Metastatic Lung Carcinoma in the Adrenal Gland (tissue), 1 donor: ENCODE data around the genes RLBP1 and MESP2.

DNA sequence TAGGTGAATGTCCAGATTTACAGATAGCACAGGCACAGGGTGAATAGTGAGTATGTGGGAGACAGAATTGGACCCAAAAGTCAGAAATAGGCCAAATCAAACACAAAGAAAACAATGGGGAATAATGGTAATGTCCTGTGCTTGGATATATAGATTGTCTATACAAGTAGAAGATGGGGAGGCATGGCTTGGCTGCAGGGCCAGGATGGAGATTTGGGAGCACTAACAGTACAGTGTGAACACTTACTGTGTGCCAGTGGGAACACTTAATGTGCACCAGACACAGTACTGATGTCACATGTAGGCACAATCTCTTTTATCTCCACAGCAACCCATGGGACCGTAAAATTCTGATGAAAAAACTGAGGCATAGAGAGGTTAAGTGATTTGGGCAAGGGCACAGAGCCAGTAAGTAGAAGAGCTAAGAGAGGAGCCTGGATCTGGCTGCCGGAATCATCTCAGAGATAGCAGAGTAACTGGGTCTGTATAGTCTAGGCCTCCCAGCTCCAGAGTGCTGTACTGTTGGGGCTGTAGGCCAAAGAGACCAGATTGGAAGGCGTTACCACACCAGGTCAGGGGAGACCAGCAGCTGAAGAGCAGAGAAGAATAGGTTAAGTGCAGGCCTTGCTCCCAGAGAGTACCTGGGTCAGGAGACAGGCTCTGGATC is 63.4 kb downstream of the RLBP1 start:
- PRO-cap, result no peak

DNA sequence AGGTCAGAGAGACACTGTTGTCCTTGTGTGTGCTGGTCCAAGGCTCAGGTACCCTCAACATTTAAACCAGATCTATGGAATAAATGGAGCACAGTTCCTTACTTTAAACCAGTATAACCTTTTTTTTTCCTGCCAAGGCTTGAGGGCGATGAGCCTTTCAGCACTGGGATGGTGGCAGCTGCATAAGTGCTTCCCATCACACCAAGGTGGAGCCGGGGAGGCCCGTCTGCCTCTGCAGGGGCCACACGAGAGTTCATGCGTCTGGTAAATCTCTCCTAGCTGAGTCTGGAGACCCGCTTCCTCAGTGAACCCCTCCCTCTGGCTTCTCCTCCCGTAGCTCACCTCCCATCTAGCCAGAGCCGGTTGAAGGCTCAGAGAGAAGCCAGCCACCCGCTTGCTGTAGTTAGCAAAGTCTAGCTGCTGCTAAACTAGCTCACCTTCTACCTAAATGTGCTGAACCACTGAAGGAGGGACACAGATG is 43.1 kb downstream of the RLBP1 start:
- PRO-cap, result no peak

GRCh38 chr15:89221281-89222050 is at the start of gene RLBP1:
TSS of gene RLBP1 (minus strand) at chr15:89221579.
- PRO-cap, result no peak

DNA sequence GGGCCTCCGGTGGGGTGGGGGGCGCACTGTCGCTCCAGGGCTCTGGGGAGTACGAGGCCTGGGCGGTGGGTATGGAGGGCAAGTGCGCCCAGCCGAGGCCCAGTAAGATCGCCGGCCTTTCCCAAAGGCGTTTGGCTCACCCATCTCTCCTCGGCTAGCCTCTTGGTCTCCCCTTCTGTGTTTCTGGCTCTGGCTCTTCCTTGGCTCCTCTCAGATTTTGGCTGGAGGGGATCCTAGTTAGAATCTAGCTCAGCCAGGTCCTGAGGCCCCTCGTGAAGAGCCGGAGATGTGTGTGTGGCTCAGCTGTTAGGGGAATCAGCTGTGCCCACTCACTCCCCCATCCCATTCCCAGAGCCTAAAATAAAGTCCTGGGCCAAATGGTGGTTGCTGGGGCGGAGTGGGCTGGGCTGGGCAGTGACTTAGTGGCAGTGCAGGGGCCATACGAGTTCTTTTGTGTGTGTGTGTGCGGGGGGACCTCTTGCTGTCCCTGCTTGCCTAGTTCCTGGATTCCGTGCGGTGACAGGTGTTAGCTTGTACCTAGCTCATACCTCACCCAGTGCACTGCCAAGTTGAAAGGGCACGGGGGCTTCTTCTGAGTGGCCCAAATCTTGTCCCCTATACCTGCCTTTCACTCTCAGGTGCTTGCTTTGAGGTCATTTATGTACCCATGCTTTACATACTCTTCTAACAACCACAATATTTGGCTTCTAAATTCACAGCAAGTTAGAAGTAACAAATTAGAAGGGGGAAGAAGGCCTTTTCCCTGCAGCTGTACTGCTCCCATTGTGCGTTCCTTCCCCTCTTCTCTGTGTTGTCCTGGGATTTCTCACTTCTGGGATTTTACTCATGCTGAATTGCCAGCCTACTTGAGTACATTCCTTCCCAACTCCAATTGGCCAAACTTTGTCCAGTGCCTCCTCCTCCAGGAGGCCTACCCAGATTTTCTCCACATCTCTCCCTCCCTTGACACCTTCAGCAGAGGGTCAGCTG is 66.2 kb upstream of the POLG start:
- PRO-cap, result no peak

GRCh38 chr15:89631533-89632479 is 23.5 kb downstream of the KIF7 start:
- PRO-cap, result no peak

DNA sequence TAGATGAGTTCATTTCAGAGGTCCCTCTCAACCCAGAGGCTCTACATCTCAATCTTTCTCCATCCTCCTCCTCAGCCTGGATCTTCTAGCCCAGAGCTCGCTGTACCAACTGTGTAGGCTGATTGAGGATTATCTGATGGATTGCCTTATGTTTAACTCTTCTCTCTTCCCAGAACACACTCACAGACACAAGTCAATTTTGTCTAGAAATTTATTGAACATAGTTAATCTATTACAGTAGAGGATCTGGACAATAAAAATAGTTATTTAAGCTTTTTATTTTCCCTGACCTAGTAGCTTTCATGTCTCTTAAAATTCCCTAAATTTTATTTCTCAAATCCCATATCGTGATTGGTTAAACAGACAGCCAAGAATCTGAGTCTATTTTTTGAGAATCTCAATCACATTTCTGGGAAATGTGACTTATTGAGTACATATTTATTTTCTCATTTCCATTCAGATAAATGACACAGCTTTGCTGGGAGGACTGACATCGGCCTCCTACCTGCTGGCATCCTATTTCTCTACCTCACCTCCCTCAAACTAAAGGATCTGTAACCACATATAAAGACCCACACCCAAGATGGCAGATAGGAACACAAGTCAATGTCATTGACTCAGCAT is 2.3 kb upstream of the PLIN1 start:
- PRO-cap, result no peak

GRCh38 chr15:89776286-89777100 is at the start of gene MESP2:
TSS of gene MESP2 (plus strand) at chr15:89776332.
- PRO-cap, result no peak

DNA sequence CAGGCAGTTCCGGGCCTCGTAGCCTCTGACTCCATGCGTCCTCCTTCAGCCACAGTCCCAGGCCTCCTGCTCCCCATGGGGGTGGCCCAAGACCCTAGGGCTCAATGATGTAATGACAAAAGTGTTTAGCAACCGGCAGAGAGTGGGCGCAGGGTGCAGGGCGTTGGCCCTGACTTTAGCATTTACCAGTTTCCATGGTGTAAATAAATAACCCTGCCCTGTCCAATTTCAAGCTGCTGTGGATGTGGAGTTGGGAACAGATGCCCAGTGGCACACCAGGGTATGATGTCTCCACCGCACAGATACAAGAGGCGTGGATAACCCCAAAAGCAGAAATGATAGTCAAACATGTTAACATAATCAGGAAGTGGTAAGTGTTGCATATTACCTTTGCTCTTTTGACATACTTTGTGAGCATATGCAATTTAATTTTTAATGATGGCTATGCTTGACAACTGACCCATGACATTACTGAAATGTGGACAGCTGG is 10.6 kb upstream of the ANPEP start:
- PRO-cap, result no peak

GRCh38 chr15:89903621-89903988 is 9.1 kb downstream of the ARPIN start:
- PRO-cap, result no peak

DNA sequence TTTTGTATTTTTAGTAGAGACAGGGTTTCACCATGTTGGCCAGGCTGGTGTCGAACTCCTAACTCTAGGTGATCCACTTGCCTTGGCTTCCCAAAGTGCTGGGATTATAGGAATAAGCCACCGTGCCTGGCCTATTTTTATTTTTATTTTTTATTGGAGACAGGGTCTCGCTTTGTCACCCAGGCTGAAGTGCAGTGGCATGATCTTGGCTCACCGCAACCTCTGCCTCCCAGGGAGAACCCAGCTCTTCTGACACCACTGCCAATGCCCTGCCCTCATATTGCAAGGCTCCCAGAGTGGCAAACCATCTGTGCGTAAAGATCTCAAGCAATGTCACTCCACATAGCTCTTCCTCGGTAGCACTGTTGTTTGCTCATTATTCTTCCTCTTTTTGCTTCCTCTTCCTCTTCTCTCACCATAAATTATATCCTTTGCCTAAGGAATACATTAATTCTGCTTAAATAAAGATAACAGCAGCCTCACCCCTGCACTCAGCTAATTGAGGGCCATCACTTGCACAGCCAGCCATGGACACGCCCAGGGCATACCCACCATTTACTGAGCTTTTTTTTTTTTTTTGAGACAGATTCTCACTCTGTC is 26.6 kb upstream of the ZNF710 start:
- PRO-cap, result no peak

- PRO-cap, result no peak
Measured at GRCh38 chr15:89998963-89999500, 2.1 kb upstream of the ZNF710 start.

GRCh38 chr15:90000062-90000465 is 1.1 kb upstream of the ZNF710 start:
- PRO-cap, result unidirectional peak, plus-strand start at chr15:90000172

- PRO-cap, result no peak
Measured at GRCh38 chr15:90004142-90004576, 3.0 kb downstream of the ZNF710 start.

DNA sequence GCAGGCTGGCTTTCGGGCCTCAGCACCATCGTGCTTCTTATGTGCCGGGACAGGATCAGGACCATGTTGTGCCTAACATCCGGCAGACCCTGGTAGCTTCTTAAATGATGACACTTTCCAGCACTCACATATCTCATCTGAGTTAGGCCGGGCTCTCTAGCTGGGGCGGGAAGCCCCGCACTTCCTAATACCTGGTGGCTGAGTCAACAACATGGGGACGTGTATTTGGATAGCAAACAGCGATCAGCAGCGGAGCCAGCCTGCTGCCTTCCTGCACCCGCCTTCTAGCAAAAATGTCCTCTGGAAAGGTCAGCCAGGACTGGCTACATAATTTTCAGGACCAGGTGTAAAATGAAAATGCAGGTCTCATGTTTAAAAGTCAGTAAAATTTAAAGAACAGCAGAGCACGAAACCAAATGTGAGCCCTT is 34.4 kb downstream of the ZNF710 start:
- PRO-cap, result unidirectional peak, plus-strand start at position 235 of the sequence

GRCh38 chr15:90045549-90046763 is 44.8 kb downstream of the ZNF710 start:
- PRO-cap, result no peak

DNA sequence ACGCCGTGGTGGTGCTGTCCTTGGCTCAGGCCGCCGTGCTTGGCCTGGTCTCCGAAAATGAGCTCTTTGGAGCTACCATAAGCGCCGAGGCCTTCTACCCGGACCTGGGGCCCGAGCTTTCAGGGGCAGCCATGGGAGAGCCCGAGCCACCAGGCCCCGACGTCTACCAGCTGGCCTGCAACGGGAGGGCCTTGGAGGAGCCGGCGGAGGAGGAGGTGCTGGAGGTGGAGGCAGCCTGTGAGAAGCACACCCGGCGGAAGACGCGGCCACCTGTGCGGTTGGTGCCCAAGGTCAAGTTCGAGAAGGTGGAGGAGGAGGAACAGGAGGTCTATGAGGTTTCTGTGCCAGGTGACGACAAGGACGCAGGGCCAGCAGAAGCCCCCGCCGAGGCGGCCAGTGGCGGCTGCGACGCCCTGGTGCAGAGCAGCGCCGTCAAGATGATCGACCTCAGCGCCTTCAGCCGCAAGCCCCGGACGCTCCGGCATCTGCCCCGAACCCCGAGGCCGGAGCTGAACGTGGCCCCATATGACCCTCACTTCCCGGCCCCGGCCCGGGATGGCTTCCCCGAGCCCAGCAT is 35.0 kb downstream of the IDH2 start:
- PRO-cap, result no peak

DNA sequence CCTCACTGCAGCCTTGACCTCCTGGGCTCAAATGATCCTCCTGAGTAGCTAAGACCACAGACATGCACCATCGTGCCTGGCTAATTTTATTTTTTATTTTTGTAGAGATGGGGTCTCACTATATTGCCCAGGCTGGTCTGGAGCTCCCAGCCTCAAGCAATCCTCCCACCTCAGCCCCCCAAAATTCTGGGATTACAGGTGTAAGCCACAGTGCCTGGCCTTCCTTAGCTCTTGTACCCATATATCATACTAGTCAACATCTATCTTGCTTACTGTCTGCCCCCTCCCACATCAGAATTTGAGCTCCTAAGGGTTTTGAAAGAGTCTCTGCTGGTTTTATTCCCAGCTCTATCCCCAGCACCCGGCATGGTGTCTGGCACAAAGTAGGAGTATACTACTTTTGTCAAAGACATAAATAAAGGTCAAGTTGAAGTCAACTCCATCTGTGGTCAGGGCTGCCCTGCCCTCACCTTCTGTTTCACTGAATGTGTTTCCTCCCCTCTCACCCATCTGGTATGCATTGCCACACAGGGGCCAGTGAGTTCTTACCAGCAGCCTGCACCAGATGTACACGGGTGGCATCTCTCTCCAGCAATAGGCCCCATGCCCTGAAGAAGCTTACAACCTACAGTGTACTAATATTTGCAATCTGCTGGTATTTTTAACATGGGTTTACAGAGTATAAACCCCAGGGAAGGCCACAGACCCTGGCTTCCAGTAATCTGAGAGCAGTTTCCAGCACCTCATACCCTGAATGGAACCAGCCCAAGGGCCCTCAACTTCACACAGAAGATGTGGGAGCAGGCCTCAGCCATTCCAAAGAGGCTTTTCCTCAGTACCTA is 2.5 kb downstream of the IDH2 start:
- PRO-cap, result no peak

DNA sequence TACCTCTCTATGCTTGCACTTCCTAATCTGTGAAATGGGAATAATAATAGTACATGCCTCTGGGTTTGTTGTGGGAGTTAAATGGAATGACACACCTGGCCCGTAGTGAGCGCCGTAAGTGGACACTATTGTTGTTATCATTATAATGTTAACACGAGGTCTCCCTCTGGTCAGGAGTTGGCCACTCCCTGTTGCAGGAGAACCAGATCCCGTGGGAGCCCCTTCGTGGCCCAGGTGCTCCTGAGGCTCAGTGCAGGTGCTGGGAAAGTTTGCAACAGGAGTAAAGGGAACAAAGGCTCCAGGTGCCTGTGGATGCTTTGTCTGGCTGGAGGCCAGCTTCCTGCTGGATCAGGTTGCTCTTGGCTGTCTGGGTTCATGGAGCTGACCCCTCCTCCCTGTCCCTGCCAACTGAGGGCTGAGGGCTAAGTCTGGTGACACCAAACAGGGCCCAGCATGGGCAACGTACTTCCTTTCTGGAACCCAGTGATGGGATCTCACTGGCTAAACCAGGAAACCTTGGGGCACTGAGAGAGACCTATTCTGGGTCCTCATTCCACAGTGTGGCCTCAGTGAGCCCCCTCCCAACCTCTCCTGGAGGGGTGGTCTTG is 40.0 kb upstream of the SEMA4B start:
- PRO-cap, result no peak

- PRO-cap, result no peak
Measured at GRCh38 chr15:90191637-90192654, 9.2 kb upstream of the SEMA4B start.

GRCh38 chr15:90272331-90273332 is 7.2 kb downstream of the NGRN start:
- PRO-cap, result no peak